ENCODE data around the gene KDM4C.

DNA sequence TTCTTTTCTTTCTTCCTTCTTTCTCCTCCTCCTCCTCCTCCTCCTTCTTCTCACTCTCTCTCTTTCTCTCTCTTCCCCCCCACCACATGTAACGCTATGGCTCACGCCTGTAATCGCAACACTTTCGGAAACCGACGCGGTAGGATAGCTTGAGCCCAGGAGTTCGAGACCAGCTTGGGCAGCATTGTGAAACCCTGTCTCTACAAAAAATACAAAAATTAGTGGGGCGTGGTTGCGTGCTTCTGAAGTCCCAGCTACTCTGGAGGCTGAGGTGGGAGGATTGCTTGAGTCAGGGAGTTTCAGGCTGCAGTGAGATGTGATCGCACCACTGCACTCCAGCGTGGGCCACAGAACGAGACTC lies 745 bp upstream of the GLDC start:
- PRO-cap: no peak

DNA sequence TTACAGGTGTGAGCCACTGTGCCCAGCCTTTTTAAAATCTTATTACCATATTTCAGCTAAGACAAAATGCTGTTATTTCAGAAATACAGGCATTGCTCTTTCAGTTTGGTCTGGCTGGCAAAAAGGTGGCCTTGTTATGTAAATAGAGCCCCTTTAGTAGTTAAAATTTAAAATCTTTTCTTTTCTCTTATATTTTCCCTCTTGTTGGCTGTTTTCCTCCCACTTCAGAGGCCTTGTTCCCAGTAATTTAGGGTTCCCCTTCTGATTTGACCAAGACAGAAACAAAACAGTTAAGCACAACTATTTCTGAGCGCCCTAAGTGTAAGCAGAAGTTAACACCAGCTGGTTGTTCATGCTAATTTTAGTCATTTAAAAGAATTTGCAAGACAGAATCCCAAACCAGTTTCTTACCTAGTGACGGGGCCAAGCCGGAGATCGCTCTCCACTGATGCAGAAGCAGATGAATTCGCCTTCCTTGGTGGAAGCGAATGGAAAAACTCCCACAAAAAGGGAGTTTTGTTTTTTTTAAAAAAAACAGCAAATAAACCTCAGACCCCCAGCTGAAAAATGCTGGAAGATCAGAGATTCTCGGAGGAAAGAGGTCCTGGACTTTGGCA lies 47.2 kb upstream of the GLDC start:
- PRO-cap: unidirectional peak, plus-strand start at position 372 of the sequence

DNA sequence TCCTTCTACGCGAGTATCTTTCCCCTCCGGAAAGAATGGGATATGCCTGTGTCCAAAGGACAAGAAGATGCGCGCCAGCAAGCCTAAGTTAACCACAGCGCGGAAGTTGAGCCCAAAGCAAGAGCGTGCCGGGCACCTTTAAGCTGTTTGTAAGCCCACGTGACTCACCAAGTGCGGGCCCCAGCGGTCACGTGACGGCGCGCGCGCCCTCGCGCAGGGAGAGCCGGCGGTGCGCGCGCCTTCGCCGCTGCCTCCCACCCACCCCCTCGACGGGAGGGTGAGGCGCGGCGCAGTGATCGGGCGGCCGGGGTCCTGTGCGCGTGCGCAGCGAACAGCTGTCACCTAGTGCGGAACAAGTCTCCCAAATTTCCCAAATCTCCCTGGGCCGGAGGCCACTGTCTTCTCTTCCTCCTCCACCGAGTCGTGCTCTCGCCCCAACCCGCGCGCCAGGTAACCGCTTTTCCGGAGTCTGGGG lies at the start of gene KDM4C:
Gene KDM4C (plus strand): TSS at position 220 of the 475 bp plus-strand sequence.
- PRO-cap: bidirectional peak, plus-strand start at position 292 of the sequence, minus-strand start at position 114 of the sequence

- PRO-cap: no peak
These were observed 403.6 kb downstream of the KDM4C start for GRCh38 chr9:7161331-7161755.

DNA sequence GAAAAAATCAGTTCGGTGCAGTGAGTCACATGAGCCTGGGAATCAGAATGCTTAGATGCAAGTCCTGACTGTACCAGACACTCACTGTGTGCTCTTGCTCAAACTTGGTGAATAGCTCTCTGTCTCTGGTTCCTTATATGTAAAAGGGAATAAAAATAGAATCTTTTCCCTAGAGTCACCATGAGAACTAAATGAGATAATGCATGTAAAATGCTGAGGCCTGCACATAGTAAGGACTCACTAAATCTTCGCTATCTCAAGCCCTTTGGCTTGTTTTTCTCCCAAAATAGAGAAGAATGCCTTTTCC lies 483.4 kb downstream of the DMAC1 start:
- PRO-cap: no peak

DNA sequence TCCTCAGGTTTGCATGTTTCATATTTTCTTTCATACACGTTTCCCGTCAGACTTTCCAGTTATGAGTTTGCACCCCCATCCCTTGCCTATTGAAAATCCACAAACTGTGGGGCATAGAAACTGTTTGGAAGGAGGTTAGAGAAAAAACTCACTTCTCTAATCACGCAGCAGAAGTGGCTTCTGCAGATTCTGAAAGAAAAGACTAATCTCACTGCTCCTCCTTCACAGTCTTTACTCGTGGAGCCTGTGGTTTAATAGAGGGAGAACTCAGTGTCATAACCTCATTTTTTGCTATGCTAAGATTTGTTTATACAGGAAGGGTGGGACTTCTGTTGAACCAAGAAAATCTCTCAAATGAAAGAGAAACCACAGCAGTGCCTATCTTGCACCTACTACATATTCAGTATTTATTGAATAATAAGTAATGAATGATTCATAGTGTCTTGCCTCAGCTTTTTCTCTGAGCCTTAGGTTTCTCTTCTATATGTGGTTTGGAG lies 136.0 kb upstream of the DMAC1 start:
- PRO-cap: no peak

DNA sequence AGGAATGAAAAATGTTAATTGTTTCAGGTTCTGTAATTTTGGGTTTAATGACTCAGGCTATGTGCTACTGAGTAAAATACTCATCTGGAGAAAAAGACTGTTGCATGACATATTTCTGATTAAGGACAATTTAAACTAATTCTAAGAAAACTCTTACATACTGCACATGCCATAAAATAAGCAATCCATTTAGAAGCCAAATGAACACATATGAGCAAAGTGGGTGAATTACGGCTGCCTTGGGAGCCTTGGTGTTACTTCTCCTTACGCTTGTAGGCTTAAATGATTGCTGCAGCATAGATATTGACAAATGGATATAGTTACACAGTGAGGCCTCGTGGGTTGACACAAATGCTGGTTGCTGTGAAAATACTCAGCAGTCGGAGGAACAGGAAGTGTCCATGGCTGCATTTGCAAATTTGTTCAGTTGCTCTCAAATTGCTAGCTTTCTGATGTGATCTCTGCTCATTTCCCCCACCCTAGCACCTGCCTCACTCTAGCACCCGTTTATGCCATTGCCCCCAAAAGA lies 174.9 kb upstream of the DMAC1 start:
- PRO-cap: no peak

DNA sequence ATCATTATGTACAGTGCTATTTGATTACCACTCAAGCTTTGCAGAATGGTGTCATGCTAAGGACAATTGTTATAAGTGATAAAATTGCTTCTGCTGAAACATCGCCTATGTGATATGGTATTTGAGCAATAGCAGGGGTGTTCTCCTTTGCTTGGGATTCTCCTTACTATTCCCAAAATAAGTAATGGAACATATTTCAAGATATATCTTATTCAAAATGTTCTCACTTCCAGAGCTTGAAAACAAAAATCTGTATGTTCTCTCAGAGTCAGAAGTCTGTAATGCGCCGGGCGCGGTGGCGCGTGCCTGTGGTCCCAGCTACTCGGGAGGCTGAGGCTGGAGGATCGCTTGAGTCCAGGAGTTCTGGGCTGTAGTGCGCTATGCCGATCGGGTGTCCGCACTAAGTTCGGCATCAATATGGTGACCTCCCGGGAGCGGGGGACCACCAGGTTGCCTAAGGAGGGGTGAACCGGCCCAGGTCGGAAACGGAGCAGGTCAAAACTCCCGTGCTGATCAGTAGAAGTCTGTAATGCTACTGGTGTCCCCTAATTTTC lies 1171.0 kb downstream of the PTPRD start:
- PRO-cap: no peak

GRCh38 chr9:12784349-12784943 lies 9.6 kb downstream of the LURAP1L start:
- PRO-cap: no peak

DNA sequence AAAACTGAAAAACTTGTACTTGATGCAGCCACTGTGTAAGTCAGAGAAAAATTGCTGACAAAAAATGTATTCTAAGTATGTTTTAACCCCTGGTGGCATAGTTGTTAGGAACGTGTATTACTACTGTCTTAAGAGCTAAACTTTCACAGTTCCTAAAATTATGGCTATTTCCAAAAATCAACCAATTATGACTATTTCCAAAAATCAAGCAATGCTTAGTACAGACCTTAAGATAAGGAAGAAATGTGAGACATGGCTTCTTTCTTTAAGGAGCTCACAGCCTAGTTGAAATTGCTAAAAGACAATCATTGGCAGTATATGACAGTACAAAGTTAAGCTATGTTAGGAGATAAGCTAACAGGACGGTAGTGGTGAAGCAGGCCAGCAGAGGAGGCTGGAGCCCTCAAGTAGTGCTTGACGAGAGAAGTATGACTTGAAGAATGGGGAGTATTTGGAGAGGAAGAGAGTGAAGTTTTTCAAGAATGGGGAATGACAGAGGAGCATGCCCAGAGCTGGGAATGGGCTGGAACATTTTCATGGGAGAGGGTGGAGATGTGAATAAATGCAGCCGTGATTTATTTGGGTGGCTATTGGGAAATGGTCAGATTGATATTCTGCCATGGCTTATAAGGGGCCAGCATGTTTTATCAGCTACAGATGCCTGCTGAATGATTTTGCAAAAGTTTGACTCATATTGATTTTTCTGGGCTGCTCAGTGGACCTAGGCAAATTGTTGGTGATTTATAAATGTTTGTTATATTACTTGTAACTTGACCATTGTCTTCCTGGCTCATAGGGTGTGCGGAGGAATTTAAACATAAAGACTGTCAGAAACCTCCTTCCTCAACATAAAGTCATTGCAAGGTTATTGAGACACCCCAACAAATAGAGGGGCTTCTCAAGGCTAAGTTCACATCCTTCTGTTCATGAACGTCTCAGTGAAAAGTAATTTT lies 43.7 kb downstream of the LURAP1L start:
- PRO-cap: no peak

DNA sequence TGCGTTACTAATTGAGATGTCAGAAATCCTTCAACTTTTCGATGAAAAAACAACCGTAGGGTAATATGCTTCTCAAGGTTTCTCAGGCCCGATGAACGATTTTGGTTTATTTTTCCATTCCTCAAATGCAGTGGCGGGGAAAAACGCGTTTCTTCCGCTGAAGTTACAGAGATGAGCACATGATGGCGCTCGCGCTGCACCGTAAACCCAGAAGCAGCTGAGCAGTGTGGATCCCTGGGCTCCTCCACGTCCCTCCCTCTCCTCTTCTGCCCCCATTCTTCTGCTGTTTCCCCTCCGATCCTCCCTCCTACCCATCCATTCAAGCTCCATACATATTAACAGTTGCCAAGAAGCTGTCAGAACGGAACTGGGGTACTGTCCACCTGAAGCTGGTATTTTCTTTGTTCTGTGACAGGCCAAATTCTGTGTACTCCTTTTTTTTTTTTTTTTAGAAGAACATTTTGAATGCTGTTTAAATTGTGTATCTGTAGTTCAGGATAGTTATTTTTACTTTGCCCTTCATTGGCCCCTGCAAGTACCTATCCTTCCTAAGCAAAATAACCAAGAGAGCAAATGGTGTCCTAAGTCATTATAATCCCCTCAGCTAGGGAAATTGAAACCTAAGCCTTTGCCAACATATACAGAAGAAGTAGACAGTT lies 245.2 kb downstream of the MPDZ start:
- PRO-cap: no peak

GRCh38 chr9:13175649-13176450 lies 103.6 kb downstream of the MPDZ start:
- PRO-cap: no peak

GRCh38 chr9:13189922-13190560 lies 89.5 kb downstream of the MPDZ start:
- PRO-cap: no peak

DNA sequence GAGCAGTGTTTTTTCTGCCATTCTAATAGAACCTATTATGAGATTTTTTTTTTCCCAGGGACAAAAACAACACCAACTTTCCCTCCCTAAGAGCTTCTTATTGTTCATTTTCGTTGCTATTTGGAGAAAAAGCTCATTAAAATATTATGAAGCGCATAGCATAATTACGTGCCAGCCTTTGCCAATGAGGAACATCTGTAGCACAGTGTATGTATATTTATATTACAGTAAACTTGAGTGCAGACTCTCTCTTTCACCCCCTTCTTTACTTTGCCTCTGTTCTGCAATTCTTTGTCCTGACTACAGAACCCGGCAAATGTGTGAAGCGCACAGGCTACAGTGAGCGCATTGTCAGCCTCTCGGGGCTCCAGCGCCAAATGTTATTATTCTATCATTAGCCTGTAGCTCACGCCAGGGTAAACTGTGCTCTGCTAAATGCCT lies 163.8 kb upstream of the MPDZ start:
- PRO-cap: no peak

GRCh38 chr9:13491940-13492381 lies 212.5 kb upstream of the MPDZ start:
- PRO-cap: no peak

DNA sequence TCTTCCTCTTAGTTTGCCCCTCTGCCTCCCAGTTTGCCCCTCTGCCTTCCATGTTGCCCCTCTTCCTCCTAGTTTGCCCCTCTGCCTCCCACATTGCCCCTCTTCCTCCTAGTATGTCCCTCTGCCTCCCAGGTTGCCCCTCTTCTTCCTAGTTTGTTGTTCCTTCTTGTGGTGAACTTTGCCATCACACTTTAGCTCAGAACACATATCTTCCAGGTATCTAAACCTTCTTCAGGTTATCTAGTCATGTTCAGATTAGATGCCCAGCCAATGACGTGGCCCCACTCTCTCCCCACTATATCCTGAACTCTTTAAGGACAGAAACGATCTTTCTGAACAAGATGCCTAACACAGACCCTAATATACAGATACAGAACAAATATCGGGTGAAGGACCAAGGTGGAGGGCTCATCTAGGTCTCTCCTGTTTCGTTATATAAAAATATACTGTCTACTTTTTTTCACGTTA lies 190.2 kb downstream of the NFIB start:
- PRO-cap: no peak

GRCh38 chr9:14192426-14192871 lies 121.5 kb downstream of the NFIB start:
- PRO-cap: no peak

GRCh38 chr9:14240226-14241059 lies 73.5 kb downstream of the NFIB start:
- PRO-cap: no peak

- PRO-cap: no peak
These were observed 43.2 kb downstream of the NFIB start for GRCh38 chr9:14270671-14271245.

DNA sequence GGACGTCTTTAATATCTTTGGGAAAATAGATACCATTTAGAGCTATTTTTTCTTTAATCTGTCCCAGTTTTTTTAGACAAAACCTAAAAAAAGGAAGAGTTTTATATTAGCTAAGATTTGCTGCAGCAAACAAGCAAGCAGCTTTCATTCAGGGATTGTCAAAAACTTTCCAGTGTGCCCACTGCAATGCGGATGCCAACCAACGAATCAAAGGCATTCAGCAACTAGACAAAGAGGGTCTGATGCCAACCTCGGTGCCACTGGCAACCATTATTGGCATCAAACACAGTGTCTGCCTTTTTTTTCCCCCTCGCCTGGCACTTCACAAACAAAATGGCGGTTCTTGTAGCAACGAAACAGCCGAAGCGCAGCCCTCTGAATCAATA lies 10.5 kb downstream of the NFIB start:
- PRO-cap: no peak